Trachea (tissue), 1 donor: ENCODE measurements around the genes ZNF780B, HIPK4, PRX and SERTAD1.

- PRO-cap: no peak
Measured at GRCh38 chr19:39347367-39348781, 5.7 kb downstream of the SAMD4B start.

- PRO-cap: no peak
Measured at GRCh38 chr19:39422727-39423020, 10.2 kb downstream of the PLEKHG2 start.

DNA sequence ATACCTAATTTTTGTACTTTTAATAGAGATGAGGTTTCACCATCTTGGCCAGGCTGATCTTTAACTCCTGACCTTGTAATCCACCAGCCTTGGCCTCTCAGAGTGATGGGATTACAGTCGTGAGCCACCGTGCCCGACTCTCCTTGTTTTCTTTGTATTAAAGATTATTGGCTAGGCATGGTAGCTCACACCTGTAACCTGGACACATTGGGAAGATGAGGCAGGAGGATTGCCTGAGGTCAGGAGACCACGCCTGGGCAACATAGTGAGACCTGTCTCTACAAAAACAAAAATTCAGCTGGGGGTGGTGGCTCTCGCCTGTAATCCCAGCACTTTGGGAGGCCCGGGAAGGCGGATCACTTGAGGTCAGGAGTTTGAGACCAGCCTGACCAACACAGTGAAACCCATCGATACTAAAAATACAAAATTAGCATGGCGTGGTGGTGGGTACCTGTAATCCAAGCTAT is 3.3 kb downstream of the RPS16 start:
- PRO-cap: no peak

- PRO-cap: no peak
Measured at GRCh38 chr19:39479357-39480176, 1.1 kb upstream of the TIMM50 start.

DNA sequence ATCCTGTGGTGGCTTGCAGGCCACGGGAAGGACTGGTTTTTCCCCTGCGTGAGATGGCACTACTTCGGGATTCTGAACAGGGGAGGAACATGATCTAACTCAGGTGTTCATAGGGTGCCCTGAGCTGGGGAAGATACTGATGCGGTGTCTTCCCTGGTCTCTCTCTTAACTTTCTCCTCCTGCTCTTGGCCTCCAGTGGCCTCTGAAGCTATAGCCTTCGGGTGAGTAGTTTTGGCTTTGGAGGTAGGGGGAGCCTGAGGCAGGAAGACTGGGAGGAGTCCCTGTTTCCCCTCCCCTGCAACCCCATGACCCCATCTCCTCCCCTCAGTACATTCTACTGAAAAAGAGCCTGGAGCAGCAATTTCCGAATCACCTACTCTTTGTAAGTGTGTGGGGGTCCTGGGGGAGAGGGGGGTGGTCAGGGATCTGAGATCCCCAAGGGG is 3.5 kb downstream of the SELENOV start:
- PRO-cap: no peak

DNA sequence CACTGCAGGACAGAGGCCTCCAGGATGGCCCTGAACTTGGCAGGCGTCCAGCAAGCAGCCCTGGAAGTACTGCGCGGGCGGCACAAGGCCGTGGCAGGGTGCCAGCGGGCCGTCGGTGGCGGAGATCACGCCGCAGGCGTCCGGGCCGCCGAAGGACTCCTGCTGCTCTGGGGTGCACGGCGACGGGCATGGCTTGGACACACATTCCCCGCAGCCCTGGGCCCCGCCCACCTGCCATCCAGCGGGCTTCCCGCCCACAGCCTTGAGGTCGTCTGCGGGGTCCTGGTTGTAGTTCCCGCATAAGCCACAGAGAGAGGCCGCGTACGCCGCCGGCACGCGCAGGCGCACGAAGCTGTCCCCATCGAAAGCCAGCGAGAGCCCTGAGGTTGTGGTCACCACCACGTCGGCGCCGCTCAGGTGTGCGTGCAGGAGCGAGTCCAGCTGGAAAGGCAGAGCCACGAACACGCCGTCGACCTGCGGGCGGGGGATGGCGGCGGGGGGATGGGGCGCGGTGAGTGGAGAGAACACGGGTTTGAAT is 29.3 kb upstream of the FBL start:
- PRO-cap: no peak

DNA sequence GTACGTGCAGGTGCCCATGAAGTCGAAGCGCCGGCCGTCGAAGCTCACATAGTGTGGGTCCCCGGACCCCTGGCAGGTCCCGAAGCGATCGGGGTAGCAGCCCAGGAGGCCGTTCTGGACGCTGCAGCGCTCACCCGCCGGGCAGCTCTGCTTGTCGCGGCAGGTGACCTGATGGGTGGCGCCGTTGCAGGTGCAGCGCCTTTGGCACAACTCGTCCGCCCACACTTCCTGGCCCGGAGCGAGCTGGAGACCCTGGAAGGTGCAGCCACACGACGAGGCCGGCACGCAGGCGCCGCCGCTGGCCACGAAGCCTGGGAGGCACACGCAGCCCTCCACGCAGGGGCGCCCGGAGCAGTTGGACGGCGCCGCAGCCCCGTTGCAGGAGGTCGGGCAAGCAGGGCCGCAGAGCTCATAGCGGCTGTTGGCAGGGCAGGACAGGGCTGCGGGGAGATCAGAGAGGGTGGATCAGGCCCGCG is 55.6 kb upstream of the PSMC4 start:
- PRO-cap: no peak

GRCh38 chr19:40046587-40047075 is 9.4 kb downstream of the ZNF780B start:
- PRO-cap: no peak

DNA sequence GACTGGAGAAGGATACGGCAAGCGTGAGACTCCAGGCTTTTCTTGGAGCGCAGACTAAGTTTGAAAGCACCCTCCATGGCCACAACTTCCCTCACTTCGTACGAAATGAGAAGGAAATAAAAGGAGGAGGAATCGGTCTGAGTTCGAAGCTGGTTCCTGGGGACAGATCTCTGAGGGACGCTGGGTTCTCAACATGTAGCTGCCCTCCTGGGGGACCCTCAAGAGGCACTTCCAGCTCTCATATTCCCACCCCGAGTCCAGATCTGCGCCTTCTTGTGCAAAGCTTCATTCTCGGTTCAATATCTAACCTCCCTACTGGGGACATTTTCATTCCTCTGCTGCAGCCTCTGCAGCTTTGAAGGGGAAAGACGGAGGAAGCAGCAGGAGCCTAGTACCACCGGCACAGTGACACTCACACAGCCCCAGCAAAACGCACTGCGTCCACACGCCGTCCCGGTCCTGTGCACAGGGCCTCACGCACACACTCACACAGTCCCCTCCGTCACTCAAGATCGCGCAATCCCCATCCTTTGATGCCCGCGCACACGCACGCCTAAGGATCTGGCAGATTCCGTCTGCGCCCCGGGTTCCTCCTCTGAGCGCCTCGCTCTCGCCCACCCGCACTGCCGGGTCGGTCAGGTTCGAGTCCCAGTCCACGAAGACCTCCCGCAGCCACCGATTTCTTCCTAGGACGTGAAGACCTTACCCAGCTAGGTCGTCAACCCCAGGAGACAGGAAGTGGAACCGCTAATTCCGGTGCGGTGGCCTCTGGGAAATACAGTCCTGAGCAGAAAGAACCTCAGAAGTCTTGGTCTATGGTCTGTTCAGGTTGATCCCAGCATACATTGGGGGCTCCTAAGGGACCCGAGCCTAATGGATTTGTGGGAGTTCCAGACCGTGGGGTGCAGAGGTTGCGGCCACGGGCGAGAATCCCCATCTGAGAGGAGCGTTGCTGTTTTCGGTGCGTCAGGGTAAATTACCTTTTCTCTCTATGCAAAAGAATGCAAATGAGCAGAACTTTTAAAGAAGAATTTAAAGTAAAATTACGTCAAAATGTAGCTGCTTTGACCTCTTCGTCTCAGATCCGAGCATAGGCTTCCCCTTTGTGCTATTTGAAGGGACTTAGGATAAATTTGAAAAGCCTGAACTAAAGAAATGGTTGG is at the start of gene ZNF780B:
ZNF780B (minus strand) TSS at position 749 of the 1,163 bp plus-strand sequence.
- PRO-cap: no peak

GRCh38 chr19:40222899-40223733 is 3.4 kb downstream of the CCNP start:
- PRO-cap: unidirectional peak, minus-strand start at chr19:40223271

DNA sequence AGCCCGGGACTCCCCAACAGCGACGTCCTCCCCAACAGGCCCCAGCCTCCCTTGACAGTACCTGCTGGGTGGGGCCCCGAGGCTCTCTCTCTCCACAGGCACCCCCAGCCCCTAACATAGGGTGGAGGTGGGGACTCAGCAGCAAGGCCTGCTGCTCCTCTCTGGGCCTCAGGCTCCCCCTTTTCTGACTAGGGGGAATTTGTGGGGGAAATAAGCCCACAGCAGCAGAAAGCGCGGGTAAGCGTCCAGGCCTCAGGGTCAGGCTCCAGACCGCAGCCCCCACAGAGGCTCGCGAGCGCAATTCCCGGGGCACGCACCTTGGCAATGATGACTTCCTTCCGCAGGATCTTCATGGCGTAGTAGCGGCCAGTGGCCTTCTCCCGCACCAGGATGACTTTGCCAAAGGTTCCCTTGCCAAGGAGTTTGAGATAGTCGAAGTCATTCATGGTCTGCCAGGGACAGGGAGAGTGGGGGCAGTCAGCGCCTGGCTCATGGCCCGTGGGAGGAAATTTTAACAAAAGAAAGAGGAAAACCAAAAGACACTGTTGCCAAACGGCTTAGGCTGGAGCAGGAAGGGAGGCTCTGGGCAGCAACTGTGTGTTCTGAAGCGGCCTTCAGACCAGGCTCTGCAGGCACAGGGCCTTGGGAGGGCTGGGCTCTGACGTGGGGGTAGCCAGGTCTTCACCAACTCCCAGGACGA is 15.3 kb upstream of the CCNP start:
- PRO-cap: no peak

DNA sequence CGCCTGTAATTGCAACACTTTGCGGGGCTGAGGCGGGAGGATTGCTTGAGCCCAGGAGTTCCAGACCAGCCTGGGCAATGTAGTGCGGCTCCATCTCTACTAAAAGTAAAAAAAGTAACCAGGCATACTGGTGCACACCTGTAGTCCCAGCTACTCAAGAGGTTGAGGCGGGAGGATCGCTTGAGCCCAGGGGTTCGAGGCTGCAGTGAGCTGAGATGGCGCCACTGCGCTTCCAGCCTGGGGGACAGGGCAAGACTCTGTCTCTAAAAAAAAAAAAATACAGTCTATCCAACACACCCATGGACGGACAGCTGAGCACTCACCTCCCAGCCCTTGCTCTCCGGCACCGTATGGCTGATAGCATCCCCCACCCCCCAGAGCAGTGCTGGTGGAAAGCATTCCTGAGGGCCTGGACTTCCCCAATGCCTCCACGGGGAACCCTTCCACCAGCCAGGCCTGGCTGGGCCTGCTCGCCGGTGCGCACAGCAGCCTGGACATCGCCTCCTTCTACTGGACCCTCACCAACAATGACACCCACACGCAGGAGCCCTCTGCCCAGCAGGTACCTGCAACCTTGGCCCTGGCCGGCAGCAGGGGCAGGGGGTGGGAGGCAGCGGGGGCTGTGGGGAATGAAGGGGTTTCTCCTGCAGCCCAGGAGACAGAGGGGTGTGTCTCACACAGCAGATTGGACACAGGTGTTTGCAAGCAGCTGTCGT is 19.0 kb downstream of the PLD3 start:
- PRO-cap: no peak

- PRO-cap: no peak
Measured at GRCh38 chr19:40390018-40390586, at the start of gene HIPK4. Gene HIPK4, minus strand, starts transcription at chr19:40390181.

GRCh38 chr19:40413080-40414008 is at the start of gene PRX:
Gene PRX, minus strand, starts transcription at chr19:40413378.
- PRO-cap: bidirectional peak, plus-strand start at chr19:40413521, minus-strand start at chr19:40413381

GRCh38 chr19:40424964-40425281 is 869 bp downstream of the SERTAD1 start:
- PRO-cap: no peak

- PRO-cap: bidirectional peak, plus-strand start at chr19:40425710, minus-strand start at chr19:40425581; bidirectional peak, plus-strand start at chr19:40426151, minus-strand start at chr19:40425992
Measured at GRCh38 chr19:40425282-40426215, at the start of gene SERTAD1. Gene SERTAD1, minus strand, starts transcription at chr19:40425992.

DNA sequence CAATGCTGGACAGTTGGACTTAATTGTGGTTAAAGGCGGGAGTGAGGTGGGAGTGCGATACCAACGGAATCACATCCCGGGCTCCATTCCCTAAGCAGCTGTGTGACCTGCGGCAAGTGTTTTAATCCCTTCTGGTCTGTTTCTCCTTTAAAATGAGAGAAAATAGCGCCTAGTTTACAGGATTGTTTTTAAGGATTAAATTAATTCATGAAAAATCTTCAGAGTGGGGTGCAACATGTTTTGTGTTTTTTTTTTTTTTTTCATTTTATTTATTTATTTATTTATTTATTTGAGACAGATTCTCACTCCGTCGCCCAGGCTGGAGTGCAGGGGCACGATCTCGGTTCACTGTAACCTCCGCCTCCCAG is 687 bp upstream of the SERTAD1 start:
- PRO-cap: no peak

DNA sequence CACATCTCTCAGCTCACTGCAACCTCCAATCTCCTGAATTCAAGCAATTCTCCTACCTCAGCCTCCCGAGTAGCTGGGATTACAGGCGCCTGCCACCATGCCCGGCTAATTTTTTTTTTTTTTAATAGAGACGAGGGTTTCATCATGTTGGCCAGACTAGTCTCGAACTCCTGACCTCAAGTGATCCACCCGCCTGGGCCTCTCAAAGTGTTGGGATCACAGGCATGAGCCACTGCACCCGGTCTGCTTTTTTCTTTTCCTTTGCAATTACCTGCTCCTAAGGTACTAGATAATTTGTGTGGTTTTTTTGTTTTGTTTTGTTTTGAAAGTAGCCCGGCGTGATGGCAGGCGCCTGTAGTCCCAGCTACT is 7.0 kb upstream of the SERTAD1 start:
- PRO-cap: no peak

- PRO-cap: bidirectional peak, plus-strand start at chr19:40443436, minus-strand start at chr19:40443071
Measured at GRCh38 chr19:40442958-40443655, 1.0 kb downstream of the SERTAD3 start.

DNA sequence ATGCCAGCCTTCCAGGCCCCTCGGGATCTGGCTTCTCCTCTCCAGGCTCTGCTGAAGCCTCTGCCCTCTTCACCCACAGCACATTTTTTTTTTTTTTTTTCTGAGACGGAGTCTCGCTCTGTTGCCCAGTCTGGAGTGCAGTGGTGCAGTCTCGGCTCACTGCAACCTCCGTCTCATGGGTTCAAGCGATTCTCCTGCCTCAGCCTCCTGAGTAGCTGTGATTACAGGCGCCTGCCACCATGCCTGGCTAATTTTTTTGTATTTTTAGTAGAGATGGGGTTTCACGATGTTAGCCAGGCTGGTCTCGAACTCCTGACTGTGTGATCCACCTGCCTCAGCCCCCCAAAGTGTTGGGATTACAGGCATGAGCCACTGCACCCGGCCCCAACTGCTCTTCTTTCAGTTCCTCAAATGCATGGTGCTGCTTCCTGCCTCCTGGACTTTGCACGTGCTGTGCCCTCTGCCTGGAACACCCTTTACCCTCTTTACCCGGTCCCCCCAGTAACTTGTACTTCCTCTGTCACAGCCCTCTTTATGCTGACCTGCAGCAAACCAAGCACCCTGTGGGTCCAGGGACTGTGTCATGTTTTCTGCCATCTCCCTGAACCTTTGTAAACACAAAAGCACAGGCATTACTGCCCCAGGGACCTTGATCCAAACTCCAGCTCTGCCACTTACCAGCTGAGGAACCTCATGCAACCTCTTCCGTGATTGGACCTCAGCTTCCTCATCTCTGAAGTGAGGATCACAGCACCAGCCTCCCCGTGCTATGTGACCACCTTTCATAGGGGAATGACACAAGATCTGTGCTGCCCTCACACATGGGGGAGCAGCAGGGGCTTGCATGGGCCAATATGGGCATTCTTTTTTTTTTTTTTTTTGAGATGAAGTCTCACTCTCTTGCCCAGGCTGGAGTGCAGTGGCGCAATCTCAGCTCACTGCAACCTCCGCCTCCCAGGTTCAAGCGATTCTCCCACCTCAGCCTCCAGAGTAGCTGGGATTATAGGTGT is 3.8 kb downstream of the BLVRB start:
- PRO-cap: no peak